ENCODE measurements around the genes HYOU1, HMBS, CCDC153 and MCAM.

DNA sequence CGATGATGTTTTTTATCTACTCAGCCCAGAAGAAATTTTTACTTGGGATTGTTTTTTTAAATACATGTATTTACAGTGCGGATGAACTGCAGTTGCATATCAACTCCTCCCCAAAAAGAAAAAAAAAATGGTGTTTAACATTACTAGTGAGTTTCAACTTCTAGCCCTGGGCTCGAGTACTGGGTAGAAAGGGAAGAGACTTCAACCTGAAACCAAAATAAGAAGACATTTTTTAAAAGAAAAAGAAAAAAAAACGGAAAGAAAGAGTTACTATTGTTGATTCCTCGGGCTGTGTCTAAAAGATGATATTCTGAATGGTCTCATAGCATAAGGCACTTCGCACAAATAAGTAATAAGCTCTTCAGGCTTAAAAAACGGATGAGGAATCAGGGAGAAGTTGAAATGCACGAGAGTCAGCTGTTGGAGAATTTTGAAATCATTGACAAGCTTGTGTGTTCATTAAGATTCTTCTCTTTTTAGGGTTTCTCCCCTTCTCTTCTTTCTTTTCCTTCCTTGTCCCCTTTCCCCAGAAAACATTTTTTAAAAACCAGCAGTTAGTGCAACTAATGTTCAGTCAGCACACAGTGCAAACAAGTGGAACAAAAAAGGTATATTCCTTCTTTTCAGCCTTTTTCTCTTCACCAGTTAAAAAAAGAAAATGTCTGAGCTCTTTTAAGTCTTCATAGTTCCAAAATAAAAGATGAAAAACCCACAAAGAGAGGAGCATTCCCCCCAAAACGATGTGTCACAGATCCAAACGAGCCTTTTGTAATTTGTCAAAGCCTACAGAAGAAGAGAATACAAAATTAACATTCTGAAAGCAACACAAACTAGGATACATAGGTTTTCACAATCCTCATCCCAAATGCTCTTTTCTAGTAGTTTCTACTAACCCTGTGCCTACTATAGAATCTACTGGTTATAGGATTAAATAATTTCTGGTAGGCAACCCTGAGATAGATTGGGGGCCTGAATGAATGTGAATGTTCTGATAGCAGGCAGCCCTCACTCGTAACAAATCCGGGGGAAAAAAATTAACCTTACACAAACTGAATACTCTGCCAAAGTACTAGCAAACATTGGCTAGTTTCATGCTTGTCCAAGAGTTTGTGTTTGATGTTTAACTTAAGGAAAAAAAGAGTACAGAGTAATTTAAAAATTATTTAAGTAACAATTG lies 39.3 kb downstream of the DDX6 start:
- RAMPAGE, long total RNA, result no peak
- RRBS, result no CpG with 5 or more reads among the region's 12 CpGs

- RAMPAGE, long total RNA, result no peak
- RRBS, result no CpG with 5 or more reads among the region's 11 CpGs
Measured at GRCh38 chr11:118851965-118852793, 31.5 kb upstream of the CXCR5 start.

GRCh38 chr11:118929503-118930090 lies 3.9 kb upstream of the BCL9L start:
- RAMPAGE, long total RNA, result no peak
- RRBS, result 0% methylated on average over 1 of the region's 26 CpGs

GRCh38 chr11:118953271-118953772 lies 2.8 kb upstream of the UPK2 start:
- RAMPAGE, long total RNA, result no peak
- RRBS, result no CpG with 5 or more reads among the region's 6 CpGs

DNA sequence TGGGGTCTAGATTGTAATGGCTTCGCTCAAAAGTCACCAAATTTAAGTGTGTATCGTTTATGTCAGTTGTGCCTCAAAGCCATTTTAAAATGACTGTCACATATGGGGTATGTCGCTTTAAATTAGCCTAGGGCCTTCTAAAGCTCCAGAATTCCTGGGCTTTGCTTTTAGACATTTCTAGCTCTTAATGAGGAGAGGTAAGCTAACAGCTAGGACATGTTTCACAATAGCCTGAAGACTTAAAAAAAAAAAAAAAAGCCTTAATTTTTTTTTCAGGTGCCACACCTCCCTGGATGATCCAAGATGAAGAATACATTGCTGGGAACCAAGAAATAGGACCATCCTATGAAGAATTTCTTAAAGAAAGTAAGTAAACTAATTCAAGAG lies 3.4 kb downstream of the RPS25 start:
- RAMPAGE, long total RNA, result no peak
- RRBS, result no CpG with 5 or more reads among the region's 3 CpGs

GRCh38 chr11:119026753-119027615 lies 8.4 kb downstream of the TRAPPC4 start:
- RAMPAGE, long total RNA, result no peak
- RRBS, result no CpG with 5 or more reads among the region's 10 CpGs

- RAMPAGE, long total RNA, result start-site peak on the minus strand at chr11:119030873-119030882, 71 and 94 reads in 2 replicates
- RRBS, result 5% methylated on average over 21 of the region's 84 CpGs
Measured at GRCh38 chr11:119030092-119031271, 11.9 kb downstream of the TRAPPC4 start.

DNA sequence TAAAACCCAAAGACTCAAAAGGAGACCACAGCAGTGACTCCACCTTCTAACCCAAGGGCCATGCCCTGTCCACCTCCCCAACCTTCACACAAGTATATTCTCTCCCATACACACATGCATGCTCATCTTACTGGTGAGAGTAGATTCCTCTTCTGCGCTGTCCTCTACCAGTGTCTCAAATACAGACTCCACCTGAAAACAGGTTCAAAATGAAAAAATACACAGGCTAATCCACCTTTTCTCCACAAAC lies 7.4 kb downstream of the HYOU1 start:
- RAMPAGE, long total RNA, result no peak
- RRBS, result no CpG with 5 or more reads among the region's 1 CpG

GRCh38 chr11:119056277-119057273 lies at the start of gene HYOU1:
TSS of gene HYOU1 (minus strand) at chr11:119057205.
- RAMPAGE, long total RNA, result start-site peak on the minus strand at chr11:119057049-119057227, 1,130 and 570 reads in 2 replicates
- RRBS, result 2% methylated on average over 50 of the region's 89 CpGs

GRCh38 chr11:119069052-119069707 lies 1.6 kb downstream of the VPS11 start:
- RAMPAGE, long total RNA, result no peak
- RRBS, result no CpG with 5 or more reads among the region's 4 CpGs

DNA sequence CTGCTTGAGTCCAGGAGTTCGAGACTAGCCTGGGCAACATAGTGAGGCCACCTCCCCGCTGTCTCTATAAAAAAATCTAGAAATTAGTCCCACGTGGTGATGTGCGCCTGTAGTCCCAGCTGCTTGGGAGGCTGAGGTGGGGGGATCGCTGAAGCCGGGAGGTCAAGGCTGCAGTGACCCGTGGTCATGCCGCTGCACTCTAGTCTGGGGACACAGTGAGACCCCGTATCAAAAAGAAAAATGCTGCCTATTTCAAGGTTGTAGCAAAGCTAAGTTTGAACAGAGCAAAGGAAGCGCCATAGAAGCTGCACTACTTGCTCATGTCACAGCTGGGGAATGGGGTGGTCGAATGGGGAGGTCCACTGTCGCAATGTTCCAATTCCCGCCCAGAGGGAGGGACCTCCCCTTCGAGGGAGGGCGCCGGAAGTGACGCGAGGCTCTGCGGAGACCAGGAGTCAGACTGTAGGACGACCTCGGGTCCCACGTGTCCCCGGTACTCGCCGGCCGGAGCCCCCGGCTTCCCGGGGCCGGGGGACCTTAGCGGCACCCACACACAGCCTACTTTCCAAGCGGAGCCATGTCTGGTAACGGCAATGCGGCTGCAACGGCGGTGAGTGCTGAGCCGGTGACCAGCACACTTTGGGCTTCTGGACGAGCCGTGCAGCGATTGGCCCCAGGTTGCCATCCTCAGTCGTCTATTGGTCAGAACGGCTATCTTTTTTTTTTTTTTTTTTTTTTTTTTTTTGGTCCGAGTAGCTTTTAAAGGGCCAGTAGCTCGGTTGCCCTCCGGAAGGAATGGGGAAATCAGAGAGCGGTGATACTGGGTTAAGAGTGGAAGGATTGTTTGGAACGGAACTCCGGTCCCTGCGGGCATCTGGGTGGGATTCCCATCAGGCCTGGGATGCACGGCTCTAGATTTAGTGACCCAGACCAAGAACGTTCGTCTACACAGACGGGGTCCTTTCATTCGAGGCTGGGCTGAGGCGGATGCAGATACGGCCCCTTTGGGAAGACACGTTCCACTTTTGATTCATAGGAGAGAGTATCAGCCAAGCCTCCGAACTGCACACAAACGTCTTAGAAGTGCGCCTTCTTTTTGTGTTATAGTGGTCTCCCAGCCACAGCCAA lies at the start of gene HMBS:
Gene HMBS, plus strand, starts transcription at position 425 of the 1,128 bp plus-strand sequence.
- RAMPAGE, long total RNA, result start-site peak on the plus strand centred at position 444 of the sequence, 30 bp wide, 41 and 156 reads in 2 replicates
- RRBS, result 1% methylated on average over 16 of the region's 59 CpGs

- RAMPAGE, long total RNA, result no peak
- RRBS, result no CpG with 5 or more reads among the region's 8 CpGs
Measured at GRCh38 chr11:119167851-119168444, 577 bp upstream of the NLRX1 start.

- RAMPAGE, long total RNA, result no peak
- RRBS, result no CpG with 5 or more reads among the region's 6 CpGs
Measured at GRCh38 chr11:119195489-119196098, at the start of gene CCDC153. TSS of gene CCDC153 (minus strand) at chr11:119195841.

- RAMPAGE, long total RNA, result no peak
- RRBS, result no CpG with 5 or more reads among the region's 1 CpG
Measured at GRCh38 chr11:119307371-119308053, 9.4 kb downstream of the MCAM start.

DNA sequence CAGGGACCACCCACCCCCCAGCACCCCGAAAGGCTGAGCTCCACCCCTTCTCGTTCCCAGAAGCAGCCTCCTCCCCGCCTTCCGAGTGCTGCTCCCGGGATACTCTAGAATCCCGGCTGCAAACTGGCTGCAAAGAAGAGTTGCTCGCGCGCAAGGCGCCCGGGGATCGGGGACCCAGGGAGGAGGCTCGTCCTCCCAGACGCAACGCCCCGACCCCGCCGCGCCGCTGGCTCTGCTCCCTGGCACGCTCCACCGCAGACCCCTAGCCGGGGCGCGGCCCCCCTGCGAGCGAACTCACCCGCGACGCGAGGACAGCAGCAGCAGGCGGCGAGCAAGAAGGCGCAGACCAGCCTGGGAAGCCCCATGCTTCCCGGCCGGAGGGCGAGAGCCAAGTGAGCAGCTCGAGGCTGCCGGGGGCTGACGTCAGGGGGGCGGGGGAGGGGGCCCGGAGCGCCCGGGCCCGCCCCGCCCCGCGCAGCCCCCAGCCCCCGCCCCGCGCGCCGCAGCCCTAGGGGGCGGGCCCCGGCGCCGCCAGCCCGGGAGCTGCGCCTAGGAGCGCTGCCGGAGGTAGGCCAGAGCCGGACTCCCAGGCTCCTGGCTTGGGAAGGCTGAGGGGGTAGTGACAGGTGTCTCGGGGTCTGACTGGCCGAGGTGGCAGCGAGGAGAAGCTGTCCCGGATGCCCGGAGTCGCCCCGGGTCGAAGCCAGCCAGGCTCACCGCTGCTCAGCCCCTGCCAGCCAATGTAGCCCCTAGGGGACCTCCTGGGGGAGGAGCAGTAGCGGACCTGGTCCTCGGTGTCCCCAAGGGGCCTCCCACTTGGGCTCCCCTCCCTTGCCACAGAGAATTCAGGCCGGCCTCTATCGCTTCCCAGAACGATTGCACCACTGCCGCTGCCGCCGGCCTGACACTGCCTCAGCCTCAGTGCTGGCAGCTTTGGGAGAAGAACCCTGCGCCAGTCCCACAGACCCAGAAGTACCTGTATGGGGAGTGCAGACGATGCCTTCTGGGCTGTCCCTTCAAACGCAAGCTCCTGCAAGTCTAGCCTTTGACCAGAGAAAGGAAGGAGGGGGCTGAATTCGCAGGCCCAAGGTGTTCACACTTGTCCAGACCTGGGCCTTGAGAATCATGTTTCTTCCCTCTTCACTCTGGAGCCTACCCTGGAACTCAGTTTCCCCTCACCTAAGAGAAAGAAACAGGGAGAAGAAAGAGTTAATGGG lies at the start of gene MCAM:
Gene MCAM, minus strand, starts transcription at position 394 of the 1,217 bp plus-strand sequence.
- RAMPAGE, long total RNA, result no peak
- RRBS, result 2% methylated on average over 41 of the region's 83 CpGs

DNA sequence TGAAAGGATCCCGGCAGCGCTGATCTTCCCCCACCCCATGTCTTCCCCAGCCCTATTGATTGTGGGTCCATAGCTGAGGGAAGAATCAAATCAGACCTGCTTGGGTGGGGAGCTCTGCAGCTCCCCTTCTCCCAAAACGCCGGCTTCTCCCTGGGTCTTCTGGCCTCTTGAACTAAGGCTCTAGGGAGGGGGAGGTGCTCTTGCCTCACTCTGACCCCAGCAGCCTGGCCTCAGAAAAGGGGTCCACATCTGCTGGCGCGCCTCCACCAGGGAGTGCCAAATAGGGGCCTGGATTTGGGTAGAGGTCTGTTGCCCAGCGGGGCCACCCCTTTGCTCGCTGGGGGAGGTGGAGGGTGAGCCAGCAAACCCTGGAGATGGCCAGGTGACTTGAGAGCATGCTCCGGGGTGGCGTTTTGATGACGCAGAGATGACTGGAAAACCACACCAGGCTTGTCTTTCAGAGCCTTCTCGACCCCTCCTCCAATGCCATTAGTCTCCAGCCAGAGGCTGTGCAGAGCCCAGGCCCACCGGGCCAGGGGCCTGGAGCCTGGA lies 1.1 kb upstream of the MCAM start:
- RAMPAGE, long total RNA, result no peak
- RRBS, result no CpG with 5 or more reads among the region's 13 CpGs

DNA sequence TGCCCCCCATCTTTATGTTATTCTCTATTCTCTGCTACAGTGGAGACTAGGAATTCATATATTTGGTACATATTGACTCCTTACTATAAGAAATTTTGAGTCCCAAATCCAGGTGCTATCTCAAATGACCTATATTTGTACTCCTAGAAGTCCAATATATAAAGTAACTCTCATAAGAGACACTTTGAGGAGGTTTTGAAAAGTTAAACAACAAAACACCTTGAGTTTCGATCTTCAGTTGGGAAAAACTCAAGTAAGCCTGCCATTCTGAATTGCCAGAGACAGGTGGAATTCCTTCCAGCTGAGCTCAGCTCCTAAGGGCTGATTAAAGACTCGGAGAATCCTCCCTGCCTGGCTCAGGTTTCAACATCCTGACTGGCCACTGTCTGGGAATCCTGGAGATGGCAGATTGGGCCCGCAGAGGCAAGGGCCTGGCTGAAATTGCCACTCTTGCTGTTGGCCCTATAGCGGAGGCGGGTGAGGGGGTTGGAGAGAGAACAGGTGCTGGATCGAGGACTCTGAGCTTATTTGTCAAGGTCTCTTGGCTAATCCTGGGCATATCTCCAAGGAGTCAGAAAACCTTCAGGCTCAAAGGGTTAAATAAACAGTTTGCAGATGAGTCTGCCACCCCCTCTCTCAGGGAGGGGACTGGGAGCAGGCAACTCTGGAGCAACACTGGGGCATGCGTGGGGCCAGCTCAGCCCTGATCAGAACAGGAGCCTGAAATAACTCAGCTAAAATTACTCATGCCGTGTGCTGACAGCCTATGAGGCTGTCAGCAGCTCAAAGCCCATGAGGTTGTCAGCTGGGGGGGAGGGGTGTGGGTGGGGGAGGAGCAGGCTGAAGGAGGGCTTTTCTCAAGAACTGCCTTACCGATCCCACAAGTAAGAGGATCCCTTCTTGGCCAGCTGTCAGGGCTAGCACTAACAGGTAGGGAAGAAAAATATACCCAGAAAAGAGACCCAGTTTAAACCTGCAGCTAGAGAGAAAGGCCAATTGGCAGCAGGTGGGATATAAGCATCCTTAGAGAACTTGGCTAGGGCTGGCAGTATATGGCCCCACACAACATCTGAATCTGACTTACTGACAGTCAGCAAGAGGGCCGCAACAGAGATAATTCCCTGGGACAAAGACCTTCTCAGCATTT lies 14.7 kb upstream of the MFRP start:
- RAMPAGE, long total RNA, result no peak
- RRBS, result no CpG with 5 or more reads among the region's 10 CpGs

DNA sequence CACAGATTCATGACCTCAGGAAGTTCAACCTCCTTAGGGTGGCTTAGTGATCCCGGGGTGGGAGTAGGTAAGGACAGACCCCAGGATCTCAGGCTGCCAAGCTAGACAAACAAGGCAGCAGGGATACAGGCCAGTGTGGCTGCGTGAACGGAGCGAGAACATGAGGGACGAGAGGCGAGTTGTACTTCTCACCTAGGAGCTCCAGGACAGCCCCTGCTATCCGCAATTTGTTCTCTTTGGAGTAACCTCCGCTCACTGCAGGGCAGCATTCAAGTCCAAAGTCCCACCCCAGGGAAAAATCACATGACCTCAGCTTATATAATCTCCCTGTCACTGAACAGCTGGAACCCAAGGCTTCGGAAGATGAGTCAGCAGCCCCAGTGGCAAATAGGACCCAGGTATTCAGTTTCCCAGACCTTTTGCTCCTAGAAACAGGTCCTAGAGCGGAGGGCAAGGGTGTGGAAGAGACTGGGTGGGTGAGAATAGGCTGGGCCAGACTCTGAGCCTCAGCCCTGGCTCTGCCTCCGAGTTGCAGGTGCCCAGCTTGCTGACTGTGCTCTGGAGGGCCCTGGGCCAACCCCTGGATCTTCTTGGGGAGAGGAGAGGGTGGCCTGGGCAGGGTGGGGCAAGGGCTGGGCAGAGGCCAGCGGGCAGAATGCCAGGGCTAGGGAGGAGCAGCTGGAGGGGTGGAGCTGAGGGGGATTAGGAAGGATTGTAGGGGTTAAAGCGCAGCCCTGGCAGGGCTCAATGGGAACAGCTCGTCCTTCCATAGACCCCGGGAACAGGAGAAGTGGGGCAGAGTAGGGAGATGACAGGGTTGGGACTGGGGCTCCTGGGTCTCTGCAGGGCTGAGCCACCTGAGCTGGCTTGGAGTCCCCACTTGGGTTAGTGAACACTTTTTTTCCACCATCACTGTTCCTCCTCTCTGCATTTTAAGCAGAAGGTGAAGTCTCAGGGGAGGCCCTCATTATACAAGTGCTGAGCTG lies 13.0 kb downstream of the USP2 start:
- RAMPAGE, long total RNA, result no peak
- RRBS, result no CpG with 5 or more reads among the region's 15 CpGs

DNA sequence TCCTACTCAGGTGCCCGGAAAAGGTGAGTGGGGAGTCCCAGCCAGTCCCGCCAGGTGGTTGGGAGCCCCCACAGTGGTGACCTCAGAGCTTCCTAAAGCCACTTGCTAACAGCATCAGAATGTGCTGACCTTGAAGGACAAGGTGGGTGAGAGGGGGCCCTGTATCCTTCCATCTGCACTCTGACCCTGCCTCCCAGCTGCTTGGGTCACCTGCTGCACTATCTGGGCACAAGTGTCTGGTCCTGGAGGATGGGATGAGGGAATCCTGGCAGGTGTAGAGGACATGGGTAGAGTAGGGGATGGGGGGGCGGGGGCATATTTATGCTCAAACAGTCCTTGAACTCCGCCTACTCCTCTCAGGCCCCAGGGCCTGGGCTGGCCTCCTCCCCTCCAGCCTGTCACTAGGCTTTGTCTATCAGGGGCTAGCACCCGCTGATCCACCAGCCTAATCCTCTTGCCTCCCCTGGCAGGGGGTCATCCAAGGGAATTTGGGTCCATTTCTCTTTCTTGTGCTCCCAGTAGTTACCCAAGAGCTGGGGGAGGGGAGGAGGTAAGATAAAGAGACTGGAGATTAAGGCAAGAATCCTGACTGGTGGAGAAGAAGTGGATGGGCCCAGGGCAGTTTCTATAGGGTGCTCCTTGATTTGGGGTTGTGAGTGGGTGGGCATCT lies 3.3 kb downstream of the USP2 start:
- RAMPAGE, long total RNA, result no peak
- RRBS, result no CpG with 5 or more reads among the region's 5 CpGs

DNA sequence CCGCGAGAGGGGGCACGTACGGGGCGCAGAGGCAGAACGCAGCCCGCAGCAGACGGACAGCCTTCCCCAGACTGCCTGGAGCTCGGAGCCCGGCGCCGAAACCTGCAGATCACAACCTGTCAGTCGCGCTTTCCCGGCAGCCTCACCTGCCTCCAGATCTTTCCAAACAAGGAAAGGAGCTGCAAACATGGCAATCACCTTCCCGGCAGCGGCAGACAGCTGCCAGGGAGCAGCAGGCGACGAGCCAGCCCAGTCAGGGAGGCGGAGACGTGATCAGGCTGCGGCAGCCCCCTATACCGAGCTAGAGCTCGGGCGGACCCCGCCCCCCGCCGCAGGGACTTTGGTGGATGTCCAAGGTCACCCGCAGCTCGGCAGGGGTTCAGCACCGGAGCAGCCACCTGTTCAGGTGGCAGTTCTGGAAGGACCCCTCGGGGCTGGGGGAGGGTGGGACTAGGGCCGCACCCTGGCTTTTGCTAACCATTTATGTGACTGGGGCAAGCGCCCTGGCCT lies 143.9 kb downstream of the NECTIN1 start:
- RAMPAGE, long total RNA, result no peak
- RRBS, result 4% methylated on average over 11 of the region's 34 CpGs

All from cardiac muscle cell (in vitro differentiated cells and primary cell).